H1 (cell line): ENCODE data around the gene ATP6V1G3.

- RRBS: no CpG with 5 or more reads among the region's 4 CpGs
CAGE:
- cytosol, long polyA plus RNA: no peak
- long polyA plus RNA: no peak
- nucleus, long polyA plus RNA: no peak
Measured at GRCh38 chr1:196976177-196976630, 1.2 kb upstream of the CFHR5 start.

- RRBS: no CpG with 5 or more reads among the region's 7 CpGs
CAGE:
- cytosol, long polyA plus RNA: no peak
- long polyA plus RNA: no peak
- nucleus, long polyA plus RNA: start-site peak on the minus strand at chr1:197102488-197102902, 32 reads
Measured at GRCh38 chr1:197101742-197102922, 35.1 kb upstream of the F13B start.

- RRBS: no CpG with 5 or more reads among the region's 5 CpGs
CAGE:
- cytosol, long polyA plus RNA: no peak
- long polyA plus RNA: no peak
- nucleus, long polyA plus RNA: no peak
Measured at GRCh38 chr1:197599916-197600740, 175.2 kb downstream of the DENND1B start.

GRCh38 chr1:197884050-197884249 is 18.5 kb upstream of the C1orf53 start:
- RRBS: no CpG with 5 or more reads among the region's 2 CpGs
CAGE:
- cytosol, long polyA plus RNA: no peak
- long polyA plus RNA: no peak
- nucleus, long polyA plus RNA: no peak

DNA sequence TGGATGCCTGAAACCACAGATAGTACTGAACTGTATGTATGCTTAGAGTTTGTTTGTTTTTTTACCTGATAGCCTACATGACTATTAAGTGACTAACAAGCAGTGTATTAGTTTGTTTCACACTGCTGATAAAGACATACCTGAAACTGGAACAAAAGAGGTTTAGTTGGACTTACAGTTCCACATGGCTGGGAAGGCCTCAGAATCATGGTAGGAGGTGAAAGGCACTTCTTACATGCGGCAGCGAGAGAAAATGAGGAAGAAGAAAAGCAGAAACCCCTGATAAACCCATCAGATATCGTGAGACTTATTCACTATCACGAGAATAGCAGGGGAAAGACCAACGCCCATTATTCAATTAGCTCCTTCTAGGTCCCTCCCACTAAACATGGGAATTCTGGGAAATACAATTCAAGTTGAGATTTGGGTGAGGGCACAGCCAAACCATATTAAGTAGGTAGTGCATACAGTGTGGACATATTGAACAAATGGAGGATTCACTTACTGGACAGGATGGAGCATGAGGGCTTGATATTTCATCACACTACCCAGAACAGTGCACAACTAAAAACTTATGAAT is 78.4 kb downstream of the LHX9 start:
- RRBS: no CpG with 5 or more reads among the region's 5 CpGs
CAGE:
- cytosol, long polyA plus RNA: no peak
- long polyA plus RNA: no peak
- nucleus, long polyA plus RNA: no peak

- RRBS: no CpG with 5 or more reads among the region's 2 CpGs
CAGE:
- cytosol, long polyA plus RNA: no peak
- long polyA plus RNA: no peak
- nucleus, long polyA plus RNA: no peak
Measured at GRCh38 chr1:198154983-198155480, 1.8 kb upstream of the NEK7 start.

- RRBS: no CpG with 5 or more reads among the region's 6 CpGs
CAGE:
- cytosol, long polyA plus RNA: no peak
- long polyA plus RNA: no peak
- nucleus, long polyA plus RNA: no peak
Measured at GRCh38 chr1:198167297-198168187, 10.7 kb downstream of the NEK7 start.

DNA sequence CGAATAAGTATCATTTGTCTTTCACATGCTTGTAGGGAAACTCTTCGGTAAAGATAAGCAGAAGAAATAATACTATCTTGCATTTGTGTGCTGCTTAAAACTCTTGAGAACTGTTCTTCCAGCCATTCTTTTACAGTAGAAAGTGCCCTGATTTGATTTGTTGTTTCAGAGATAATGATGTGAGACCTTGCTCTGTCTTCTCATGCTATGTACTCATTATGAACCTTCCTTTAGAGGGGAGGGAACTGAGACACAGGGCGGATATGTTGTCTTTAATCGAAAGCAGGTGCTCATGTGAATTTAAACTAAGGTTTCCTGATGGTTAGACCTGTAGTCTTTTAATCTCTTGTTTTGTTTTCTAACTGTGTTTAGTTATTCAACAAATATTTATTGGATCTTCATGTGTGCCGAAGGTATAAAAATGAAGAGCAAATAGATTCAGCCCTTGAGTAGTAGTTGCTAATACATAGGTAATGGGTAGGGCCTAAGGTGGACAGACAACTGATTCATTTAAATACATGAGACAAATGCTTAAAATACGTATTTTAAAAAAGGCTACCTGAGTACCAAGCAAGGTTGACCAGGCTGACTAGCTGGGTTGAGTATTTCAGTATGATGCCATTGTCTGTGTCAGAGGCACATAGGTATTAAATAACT is 19.1 kb downstream of the NEK7 start:
- RRBS: no CpG with 5 or more reads among the region's 6 CpGs
CAGE:
- cytosol, long polyA plus RNA: no peak
- long polyA plus RNA: no peak
- nucleus, long polyA plus RNA: no peak

- RRBS: no CpG with 5 or more reads among the region's 2 CpGs
CAGE:
- cytosol, long polyA plus RNA: no peak
- long polyA plus RNA: no peak
- nucleus, long polyA plus RNA: no peak
Measured at GRCh38 chr1:198185715-198186168, 28.9 kb downstream of the NEK7 start.

DNA sequence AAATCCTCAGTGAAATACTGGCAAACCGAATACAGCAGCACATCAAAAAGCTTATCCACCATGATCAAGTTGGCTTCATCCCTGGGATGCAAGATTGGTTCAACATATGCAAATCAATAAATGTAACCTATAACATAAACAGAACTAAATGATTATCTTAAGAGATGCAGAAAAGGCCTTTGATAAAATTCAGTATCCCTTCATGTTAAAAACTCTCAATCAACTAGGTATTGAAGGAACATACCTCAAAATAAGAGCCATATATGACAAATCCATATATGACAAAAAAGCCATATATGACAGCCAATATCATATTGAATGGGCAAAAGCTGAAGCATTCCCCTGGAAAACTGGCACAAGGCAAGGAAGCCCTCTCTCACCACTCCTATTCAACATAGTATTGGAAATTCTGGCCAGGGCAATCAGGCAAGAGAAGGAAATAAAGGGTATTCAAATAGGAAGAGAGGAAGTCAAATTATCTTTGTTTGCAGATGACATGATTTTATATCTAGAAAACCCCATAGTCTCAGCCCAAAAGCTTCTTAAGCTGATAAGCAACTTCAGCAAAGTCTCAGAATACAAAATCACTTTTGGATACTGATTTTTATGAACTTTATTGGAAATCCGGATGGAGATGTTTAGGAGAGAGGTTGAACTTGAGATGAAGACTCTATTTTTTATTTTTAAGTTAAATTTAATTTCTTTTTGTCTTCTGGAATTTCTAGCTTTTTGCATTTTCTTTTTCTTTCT is 36.9 kb downstream of the NEK7 start:
- RRBS: no CpG with 5 or more reads among the region's 2 CpGs
CAGE:
- cytosol, long polyA plus RNA: no peak
- long polyA plus RNA: no peak
- nucleus, long polyA plus RNA: no peak

DNA sequence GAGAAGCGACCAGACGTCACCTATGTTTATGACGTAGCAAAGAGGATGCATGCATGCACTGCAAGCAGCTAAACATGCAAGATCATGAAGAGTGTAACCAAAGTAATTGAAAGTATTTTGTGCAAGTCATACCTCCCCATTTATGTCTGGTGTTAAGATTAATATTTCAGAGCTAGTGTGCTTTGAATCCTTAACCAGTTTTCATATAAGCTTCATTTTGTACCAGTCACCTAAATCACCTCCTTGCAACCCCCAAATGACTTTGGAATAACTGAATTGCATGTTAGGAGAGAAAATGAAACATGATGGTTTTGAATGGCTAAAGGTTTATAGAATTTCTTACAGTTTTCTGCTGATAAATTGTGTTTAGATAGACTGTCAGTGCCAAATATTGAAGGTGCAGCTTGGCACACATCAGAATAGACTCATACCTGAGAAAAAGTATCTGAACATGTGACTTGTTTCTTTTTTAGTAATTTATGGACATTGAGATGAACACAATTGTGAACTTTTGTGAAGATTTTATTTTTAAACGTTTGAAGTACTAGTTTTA is 162.7 kb downstream of the NEK7 start:
- RRBS: no CpG with 5 or more reads among the region's 4 CpGs
CAGE:
- cytosol, long polyA plus RNA: no peak
- long polyA plus RNA: no peak
- nucleus, long polyA plus RNA: no peak

GRCh38 chr1:198519548-198520416 is 20.7 kb downstream of the ATP6V1G3 start:
- RRBS: no CpG with 5 or more reads among the region's 11 CpGs
CAGE:
- cytosol, long polyA plus RNA: no peak
- long polyA plus RNA: no peak
- nucleus, long polyA plus RNA: no peak

- RRBS: no CpG with 5 or more reads among the region's 2 CpGs
CAGE:
- cytosol, long polyA plus RNA: no peak
- long polyA plus RNA: no peak
- nucleus, long polyA plus RNA: no peak
Measured at GRCh38 chr1:198540455-198541082, at the start of gene ATP6V1G3. TSS of gene ATP6V1G3 (minus strand) at chr1:198540680.

DNA sequence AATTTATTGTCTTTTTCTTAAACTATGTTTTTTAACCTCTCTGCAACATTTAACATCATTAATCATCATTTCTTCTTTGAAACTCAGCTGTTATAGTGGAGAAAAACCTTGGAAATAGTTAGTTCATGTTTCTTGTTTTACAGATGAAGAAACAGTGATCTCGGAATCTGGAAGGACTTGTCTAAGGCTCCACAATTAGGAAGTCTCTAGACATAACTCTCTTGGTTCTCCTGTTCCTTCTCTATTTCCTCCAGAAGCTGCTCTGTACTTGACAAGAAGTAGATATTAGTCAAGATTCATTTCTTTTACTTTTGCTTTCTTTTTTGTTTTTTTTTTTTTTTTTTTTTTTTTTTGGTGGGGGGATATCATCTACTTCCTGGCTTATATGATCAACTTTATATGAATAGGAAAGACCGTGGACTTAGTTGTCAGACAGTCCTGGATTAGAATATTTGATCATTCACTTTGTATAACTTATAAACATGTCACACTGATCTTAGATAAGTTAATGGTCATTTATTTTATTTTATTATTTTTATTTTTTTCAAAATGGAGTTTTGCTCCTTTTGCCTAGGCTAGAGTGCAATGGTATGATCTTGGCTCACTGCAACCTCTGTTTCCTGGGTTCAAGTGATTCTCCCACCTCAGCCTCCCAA is 25.9 kb upstream of the PTPRC start:
- RRBS: no CpG with 5 or more reads among the region's 2 CpGs
CAGE:
- cytosol, long polyA plus RNA: no peak
- long polyA plus RNA: no peak
- nucleus, long polyA plus RNA: no peak

DNA sequence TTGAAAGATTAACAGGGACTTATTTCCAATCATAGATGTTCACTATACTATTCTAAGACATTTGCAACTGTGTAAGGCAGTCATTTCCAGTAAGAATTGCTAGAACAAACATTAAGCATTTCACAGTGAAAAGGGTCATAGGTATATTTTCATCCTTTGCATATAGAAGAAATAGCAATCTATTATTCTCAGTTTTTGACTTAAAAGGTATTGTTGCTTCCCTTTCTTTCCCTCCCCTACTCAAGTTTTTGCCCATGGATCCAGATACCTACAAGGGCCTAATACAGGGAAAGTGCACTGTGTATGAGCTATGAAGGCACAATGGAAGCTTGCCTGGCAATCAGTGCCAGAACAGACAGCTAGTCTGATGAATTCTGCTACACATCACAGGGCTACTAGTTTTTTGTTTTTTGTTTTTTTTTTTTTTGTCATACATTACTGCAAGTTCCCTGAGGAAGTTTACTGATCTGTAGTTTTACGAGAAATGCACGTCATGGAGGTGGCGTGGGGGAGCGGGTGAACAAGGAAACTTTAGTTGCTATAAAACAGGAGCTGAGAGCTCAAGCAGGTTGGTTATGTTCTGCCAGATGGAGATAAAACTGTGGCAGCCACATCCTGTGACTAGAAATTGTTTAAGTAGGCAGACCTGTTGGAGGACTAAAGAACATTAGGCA is 17.5 kb downstream of the PTPRC start:
- RRBS: no CpG with 5 or more reads among the region's 4 CpGs
CAGE:
- cytosol, long polyA plus RNA: no peak
- long polyA plus RNA: no peak
- nucleus, long polyA plus RNA: no peak

DNA sequence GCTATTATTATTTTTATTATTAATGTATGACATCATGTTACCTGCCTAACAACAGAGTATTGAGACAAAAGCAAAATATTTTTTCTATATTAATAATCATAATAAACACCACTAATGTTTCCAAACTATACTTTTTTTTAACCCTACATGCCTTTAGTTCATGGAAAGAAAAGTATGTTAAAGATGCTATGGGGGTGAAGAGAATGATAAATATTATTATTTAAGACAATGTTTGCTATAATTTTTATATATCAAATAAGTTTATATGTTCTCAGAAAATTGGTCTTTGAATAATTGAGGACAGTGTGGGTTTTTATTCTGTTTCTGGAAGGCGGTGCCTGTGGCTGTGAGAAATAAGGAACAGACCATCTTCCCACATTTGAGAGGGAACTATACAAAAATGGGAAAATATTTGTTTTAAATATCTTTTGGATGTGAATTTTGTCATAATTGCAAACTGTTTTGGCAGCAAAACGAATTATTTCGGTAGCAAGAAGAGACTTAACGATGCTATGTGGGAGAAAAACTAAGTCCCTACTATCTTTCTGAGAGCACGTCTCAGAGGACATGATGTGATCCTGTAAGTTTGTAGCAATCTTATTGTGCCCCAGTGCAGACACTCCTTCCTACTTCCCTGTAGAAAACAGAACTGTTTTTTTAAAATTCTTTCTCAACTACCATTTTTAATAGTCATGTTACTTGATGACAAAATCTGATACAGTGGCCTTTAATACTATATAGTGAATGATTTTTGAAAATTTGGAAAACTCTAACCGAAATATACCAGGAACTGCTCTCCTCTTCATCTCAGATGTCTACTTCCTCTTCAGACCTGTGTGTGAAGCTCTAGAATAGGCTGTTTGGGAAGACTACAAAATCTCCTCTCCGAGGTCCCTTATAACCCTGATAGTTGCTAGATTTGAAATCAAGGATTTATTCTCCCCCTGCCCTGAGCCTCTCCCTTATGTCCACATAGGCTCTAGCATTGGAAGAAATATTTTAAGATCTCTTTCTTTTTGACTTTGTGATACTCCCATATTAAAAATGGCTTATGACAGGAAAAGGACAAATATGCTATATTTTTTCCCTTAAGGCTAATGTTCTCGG is 25.4 kb downstream of the PTPRC start:
- RRBS: no CpG with 5 or more reads among the region's 8 CpGs
CAGE:
- cytosol, long polyA plus RNA: no peak
- long polyA plus RNA: no peak
- nucleus, long polyA plus RNA: no peak

- RRBS: no CpG with 5 or more reads among the region's 1 CpG
CAGE:
- cytosol, long polyA plus RNA: no peak
- long polyA plus RNA: no peak
- nucleus, long polyA plus RNA: no peak
Measured at GRCh38 chr1:198668521-198668910, 29.7 kb downstream of the PTPRC start.

- RRBS: no CpG with 5 or more reads among the region's 7 CpGs
CAGE:
- cytosol, long polyA plus RNA: no peak
- long polyA plus RNA: no peak
- nucleus, long polyA plus RNA: no peak
Measured at GRCh38 chr1:198678407-198678839, 39.6 kb downstream of the PTPRC start.

DNA sequence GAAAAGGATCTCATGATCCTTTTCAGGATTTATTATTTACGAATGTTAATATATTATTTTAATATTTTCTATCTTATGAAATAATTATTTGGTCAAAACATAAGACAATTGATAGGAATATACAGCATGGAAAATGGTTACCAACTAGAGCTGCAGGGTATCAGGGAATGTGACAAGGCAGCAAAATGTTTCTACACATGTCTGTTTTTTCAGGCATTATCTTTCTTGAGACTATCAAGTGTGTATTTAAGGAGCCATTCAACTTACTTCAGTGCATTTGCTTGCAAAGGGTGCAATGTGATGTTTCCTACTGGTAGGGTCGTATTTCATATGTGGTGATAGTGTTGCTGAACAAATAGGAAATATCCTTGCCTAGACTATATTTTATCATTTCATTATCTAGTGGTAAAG is 42.3 kb downstream of the PTPRC start:
- RRBS: no CpG with 5 or more reads among the region's 2 CpGs
CAGE:
- cytosol, long polyA plus RNA: no peak
- long polyA plus RNA: no peak
- nucleus, long polyA plus RNA: no peak

GRCh38 chr1:198749234-198749659 is 110.4 kb downstream of the PTPRC start:
- RRBS: no CpG with 5 or more reads among the region's 2 CpGs
CAGE:
- cytosol, long polyA plus RNA: no peak
- long polyA plus RNA: no peak
- nucleus, long polyA plus RNA: no peak